Right cardiac atrium (tissue), 1 donor: ENCODE results near the genes CWF19L2, RAB39A and EXPH5.

DNA sequence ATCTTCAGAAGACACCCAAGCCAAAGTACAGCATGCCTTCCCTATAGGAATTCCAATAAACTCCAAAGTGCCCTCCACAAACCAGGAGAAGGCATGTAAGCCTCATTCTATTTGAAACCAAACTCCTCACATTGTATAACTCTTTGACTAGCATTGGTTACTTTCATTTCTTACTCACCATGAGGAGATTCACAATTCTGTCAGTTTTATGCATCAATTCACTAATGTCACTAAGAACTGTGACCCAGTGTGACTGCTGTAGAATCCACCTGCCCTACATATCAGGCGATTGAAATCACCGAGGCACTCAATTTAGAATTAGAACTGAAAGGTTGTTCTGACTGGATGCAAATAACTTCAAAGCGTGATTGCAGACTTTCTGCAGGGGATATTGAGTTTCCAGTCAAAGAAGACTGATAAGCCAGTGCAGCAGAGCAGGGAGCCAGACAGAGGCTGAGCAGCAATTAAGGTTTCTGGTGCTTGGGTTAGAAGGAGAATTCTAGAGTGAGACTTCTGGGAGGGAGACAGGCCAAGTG lies 107.0 kb upstream of the DDI1 start:
- PRO-cap, result no peak

- PRO-cap, result no peak
These were observed 1.1 kb downstream of the CARD16 start for GRCh38 chr11:105044091-105044381.

GRCh38 chr11:107391954-107392362 lies 65.7 kb downstream of the CWF19L2 start:
- PRO-cap, result no peak

DNA sequence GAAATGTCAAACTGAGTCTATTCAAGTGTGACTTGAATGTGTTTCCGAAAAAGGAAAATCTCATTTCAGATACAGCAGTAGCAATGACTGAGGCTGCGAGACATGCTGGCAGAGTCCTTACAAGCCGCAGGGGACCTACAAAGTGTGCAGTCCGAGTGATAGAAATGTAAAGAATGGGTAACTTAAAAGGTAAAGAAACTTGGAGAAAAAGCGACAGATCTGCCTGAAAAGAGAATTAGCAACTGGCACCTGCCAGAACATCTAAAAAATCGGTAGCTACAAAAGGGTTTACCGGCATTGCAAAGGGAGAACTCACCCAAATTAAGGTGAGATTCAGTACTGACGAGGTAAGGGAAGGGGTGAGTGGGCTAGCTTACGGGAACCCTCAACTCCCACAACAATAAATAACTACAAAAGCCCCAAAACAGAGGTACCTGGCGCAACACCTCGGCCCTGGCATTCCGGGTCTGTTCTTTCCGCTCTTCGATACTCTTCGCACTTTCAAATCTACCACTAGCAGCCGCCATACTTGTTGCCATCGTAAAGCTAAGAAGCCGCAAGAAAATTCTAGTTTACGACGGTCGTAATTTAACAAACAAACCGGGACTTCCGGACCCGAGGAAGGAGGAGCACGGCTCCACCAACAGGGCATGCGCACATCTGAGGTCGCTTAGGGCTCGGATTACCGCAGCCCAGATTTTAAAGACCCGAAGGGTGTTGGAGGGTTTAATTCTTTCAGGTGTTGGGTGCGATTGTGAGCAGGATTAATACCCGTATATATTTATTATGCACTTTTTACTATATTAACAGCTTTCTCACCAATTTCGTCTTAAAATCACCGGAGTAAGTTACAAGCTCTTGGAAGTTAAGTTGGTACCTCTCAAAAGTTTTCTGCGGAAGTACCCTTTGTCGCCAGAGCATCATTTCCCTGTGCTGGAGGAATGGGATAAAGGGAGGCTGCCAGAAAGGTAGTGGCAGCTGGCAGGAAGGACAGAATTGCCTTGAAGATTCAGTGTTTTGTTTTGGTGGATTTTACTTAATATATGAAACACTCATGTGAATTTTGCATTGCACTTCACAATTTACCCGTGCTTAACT lies at the start of gene CWF19L2:
Gene CWF19L2 (minus strand): TSS at position 548 of the 1,098 bp plus-strand sequence.
- PRO-cap, result bidirectional peak, plus-strand start at position 655 of the sequence, minus-strand start at position 531 of the sequence

GRCh38 chr11:107591602-107592261 lies 785 bp downstream of the ELMOD1 start:
- PRO-cap, result no peak

DNA sequence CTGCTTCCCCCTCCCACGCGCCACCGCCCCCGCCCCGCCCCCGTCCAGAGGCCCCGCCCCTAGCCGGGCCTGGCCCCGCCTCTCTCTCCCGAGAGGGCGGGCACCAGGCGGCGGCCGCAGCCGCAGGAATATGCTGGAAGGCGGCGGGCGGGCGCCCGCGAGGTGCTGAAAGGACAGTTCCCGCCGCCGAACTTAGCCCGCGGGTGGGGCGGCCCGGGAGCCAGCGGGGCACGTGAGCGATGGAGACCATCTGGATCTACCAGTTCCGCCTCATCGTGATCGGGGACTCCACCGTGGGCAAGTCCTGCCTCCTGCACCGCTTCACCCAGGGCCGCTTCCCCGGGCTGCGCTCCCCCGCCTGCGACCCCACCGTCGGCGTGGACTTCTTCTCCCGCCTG lies at the start of gene RAB39A:
Gene RAB39A (plus strand): TSS at position 119 of the 398 bp plus-strand sequence.
- PRO-cap, result unidirectional peak, plus-strand start at position 106 of the sequence

- PRO-cap, result no peak
These were observed 1.6 kb downstream of the RAB39A start for GRCh38 chr11:107929709-107930344.

DNA sequence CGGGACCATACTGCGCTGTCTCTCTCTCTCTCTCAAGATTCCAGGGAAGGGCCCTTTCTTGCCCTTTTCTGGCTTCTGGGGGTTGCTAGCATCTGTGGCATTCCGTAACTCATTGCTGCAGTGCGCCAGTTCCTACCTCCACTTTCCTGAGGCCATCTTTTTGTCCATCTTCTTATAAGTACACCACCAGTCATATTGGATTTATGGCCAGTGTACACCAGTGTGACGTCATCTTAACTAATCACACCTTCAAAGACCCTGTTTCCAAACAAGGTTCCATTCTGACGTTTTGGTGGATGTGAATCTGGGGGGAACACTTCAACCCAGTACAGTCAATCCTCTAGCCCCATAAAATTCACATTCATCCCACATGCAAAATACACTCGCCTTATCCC lies 7.1 kb upstream of the ACAT1 start:
- PRO-cap, result no peak

GRCh38 chr11:108226420-108227042 lies 3.7 kb downstream of the ATM start:
- PRO-cap, result no peak

GRCh38 chr11:108497295-108497956 lies 758 bp downstream of the POGLUT3 start:
- PRO-cap, result bidirectional peak, plus-strand start at chr11:108497840, minus-strand start at chr11:108497639

- PRO-cap, result unidirectional peak, minus-strand start at chr11:108593762
These were observed at the start of gene EXPH5 for GRCh38 chr11:108593198-108594060. Gene EXPH5, minus strand, starts transcription at chr11:108593768.

- PRO-cap, result no peak
These were observed 16.8 kb upstream of the ZC3H12C start for GRCh38 chr11:110076170-110077106.

DNA sequence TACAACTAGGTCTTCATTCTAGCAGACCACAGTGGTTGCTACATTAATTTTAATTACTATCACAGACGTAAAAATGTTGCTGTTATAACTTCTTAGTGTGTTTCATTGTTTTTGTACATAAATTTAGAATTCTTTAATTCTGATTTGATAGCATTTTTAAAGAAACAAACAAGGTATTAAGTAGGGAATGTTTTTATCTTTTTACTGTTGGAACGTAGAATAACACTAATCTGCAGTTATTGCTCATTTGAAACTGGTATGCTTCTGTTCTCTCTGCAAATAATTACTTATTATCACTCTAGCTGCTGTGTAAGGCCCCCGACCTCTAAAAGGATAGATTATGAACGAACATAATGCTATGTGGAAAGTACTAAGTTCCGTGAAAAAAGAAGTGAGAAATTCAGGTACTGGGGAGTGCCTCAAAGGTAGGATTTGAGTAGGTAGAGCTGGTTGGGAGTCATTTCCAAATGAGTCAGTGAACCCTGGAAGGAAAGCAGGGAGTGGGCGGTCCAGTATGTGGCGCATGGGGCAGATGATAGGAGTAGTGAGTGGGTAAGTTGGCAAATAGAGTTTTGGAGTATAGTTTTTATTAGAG lies 2.2 kb downstream of the ZC3H12C start:
- PRO-cap, result no peak

DNA sequence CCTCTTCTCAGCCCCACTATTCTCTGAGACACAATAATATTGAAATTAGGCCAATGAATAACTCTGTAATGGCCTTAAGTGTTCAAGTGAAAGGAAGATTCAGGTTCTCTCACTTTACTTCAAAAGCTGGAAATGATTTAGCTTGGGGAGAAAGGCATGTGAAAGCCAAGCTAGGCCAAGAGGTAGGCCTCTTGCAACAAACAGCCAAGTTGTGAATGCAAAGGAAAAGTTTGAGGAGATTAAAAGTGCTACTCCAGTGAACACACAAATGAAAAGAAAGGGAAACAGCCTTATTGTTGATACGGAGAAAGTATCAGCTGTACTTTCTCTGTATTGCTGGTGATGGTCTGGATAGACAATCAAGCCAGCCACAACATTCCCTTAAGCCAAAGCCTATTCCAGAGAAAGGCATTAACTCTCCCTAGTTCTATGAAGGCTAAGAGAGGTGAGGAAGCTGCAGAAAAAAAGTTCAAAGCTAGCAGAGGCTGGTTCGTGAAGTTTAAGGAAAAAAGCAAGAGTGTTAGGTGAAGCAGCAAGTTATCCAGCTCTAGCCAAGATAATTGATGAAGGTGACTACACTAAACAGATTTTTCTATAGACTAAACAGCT lies 7.7 kb downstream of the ZC3H12C start:
- PRO-cap, result no peak

DNA sequence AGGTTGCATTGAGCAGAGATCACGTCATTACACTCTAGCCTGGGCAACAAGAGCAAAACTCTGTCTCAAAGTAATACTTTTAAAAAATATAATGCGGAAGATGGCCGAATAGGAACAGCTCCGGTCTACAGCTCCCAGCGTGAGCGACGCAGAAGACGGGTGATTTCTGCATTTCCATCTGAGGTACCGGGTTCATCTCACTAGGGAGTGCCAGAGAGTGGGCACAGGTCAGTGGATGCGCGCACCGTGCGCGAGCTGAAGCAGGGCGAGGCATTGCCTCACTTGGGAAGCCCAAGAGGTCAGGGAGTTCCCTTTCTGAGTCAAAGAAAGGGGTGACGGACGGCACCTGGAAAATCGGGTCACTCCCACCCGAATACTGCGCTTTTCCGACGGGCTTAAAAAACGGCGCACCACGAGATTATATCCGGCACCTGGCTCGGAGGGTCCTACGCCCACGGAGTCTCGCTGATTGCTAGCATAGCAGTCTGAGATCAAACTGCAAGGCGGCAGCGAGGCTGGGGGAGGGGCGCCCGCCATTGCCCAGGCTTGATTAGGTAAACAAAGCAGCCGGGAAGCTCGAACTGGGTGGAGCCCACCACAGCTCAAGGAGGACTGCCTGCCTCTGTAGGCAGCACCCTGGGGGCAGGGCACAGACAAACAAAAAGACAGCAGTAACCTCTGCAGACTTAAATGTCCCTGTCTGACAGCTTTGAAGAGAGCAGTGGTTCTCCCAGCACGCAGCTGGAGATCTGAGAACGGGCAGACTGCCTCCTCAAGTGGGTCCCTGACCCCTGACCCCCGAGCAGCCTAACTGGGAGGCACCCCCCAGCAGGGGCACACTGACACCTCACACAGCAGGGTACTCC lies 87.3 kb downstream of the RDX start:
- PRO-cap, result no peak

DNA sequence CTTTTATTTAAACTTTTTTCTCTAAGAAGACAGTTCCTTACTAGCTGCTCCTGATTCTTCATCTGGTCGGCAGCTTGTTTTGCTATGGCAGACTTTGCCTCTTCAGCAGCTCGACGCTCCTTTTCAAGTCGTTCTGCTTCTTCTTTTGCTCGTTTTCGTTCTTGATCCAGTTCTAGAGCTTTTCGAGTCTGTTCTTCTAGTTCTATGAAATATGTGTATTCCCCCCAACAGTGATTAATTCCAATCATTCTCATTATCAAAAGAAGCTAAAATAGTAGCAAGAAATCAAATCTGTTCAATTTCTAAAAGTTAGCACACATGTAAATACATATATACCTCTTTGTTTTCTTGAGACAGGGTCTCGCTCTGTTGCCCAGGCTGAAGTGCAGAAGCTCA lies 59.0 kb downstream of the RDX start:
- PRO-cap, result no peak

DNA sequence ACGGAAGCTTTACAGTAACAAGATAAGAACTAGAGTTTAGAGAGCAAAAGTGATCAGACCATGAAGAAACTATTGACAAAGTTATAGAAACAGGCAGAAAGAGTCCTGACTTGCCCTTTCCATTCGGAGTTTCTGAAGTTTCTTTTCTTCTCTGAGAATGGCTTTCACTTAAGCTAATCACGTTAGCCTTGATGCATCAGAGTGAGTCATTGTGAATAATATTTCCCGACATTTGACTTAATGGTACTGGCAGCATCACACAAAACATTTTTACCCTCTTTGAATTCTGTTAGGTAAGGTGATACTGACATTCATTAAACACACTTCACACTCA lies 120.7 kb upstream of the ARHGAP20 start:
- PRO-cap, result no peak

GRCh38 chr11:111302957-111304026 lies 4.9 kb downstream of the POU2AF3 start:
- PRO-cap, result no peak

GRCh38 chr11:111351267-111351801 lies 27.7 kb downstream of the POU2AF1 start:
- PRO-cap, result no peak

DNA sequence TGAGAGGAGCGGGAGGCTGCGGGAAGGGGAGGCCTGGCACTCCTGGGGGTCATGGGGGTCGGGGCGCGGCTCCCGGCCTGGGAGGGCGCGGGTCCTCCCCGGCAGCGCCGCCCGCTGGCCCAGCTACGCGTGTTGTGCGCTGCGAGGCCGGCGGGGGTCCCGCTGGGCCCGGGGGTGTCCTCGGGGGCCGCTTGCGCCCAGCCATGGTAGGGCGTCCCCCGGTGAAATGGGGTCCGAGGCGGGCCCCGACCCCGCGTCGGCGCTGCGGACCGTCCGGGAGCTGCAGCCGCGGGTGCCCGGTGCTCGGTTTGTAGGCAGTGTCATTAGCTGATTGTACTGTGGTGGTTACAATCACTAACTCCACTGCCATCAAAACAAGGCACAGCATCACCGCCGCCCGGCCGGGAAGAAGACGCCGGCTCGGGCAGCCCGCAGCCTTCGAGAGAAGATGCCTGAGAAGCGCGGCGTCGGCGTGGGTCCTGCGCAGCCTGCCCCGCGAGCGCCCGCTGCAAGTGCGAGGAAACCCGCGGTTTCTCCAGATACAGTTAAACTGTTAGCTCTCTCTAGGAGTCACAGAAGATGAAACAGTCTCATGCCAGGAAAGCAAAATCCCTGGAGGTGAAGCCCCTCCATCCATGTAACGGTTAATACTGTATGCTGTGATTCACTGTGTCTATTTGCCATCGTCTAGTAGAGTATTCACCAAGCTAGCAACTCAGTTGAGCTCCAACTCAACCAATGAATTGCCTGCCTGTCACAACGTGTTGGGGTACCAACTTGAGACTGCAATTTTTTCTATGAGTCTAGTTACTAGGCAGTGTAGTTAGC lies 667 bp upstream of the BTG4 start:
- PRO-cap, result no peak